Foreskin keratinocyte (primary cell): ENCODE results near the genes TLNRD1, IL16 and GOLGA6L10.

DNA sequence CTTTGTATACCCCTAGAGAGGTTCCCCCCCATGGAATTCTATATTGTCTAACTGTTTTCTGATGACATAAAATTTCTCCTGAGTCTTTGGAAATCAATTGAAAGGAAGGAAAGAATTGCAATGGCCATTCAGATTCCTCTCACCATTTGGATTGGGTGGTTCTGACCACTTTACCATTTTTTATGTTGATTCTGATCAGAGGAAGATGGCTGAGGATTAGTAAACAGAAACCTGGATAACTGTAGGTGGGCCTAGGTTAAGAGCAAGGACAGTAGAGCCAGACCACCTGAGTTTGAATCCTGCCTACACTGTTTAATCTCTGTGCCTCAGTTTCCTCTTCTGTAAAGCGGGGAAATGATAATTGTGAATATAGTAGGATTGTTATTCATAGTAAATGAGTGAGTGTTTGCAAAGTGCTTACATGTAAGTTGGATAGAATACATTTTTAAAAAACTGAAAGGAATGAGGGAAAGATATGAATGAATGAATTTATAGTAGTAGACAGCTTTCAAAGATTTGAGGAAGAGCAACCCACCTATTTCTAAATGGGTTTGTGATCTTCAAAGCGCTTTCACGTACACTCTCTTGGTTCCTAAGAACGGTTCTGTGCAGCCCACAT lies 20.1 kb downstream of the ABHD17C start:
- RAMPAGE, total RNA = no peak

GRCh38 chr15:80932734-80933685 lies 56.6 kb downstream of the MESD start:
- RAMPAGE, total RNA = no peak

- RAMPAGE, total RNA = no peak
These were observed 4.6 kb downstream of the MESD start for GRCh38 chr15:80984794-80985639.

DNA sequence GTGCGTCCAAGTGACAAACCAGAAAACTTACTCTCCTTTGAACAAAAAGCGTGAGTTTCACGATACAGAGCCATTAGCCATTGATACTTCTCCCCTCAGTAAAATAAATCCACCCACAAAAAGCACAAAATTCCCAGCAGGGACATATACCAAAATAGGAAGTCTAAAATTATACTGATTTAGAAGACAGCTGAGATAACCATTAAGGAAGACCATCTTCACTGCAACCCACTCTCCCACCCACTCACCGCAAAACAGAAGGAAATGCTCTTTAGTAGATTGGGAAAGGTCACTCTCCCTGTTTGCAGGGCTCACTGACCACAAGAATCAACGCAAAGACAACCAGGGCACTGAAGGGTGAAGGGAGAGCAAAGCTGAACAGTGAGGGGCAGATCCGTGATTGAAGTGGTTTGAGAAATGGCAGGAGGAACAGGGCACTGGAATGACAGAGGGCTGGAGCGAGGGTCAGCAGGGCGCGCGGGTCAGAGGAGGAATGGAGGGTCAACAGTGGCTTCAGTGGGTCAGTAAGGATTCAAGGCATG lies 622 bp downstream of the MESD start:
- RAMPAGE, total RNA = no peak

DNA sequence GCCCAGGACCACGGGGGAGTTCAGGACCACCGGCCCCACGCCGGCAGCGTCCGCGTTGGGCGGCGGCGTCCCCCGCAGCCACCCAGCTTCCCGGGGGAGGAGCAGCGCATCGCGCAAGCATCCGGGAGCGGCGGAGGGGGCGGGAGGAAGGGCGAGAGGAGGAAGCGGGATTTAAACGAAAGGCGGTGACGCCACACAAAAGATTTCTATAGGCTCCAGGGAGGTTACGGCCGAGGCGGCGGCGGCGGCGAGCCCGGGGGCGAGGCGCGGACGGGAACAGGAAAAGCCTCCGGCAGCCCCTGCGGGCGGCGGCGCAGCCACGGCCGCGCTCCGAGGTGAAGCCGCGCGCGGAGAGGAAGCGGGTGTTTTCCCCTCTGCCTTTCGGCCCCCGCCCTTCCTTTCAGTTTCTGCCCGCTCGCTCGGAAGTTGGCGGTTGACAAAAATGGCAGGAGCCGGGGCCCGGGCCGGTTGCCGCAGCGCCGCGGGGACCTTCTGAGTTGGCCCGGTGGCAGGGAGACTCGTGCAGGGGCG lies at the start of gene TLNRD1:
TSS of gene TLNRD1 (plus strand) at position 198 of the 531 bp plus-strand sequence.
- RAMPAGE, total RNA = no peak

- RAMPAGE, total RNA = no peak
These were observed 6.7 kb downstream of the TLNRD1 start for GRCh38 chr15:81007375-81007853.

DNA sequence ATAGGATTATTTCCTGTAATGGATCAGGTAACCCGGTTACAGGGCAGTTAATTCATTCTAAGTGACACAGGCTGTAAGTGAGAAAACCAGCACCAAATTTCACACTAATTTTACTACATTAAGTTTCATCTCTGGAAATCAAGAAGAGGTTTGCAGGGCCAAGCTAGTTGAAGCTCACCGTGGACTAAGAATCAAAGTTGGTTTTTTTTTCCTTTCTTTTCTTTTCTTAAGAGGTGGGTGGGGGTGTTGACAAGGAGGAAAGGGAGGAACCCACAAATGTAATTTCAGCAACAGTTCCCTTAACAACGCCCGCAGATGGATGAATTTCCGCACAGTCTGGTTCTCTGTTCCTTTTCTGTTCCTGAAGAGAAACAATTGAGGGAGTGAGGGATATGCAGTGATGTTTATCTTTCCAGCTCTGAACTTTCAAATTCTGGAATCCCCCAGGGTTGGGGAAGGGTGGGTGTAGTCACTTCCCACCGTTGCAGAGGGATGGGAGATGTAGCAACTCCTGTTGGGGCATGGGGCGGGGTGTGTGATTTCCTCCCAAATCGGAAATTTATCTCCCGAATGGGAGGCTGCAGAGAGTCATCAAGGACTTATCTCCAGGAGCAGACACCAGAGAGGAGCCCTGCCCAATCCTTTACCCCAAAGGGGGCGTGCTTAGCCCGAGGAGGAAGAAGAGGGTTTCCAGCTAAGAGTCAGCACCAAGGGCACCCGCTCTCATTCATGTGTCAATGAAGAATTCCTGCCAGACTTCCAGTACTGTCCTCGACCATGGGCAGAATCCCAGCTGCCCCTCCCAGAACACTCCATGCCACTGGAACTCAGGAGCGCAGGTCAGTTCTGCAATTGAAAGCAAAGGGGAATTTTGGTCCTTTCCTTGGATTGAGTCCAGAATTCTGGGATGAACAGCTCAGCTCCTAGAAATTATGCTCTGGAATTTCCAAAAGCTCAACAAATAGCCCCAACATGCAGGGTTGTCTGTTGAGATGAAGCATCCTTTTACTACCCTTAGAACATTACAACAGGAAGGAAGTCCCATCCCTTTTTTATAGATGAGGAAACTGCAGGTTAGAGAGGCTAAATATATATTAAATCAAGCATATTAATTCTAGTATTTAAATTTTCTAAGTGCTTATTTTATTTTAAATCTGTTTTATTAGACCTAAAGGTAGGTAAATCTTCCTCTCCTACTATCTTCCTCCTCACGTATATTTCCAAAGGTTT lies 35.0 kb upstream of the CFAP161 start:
- RAMPAGE, total RNA = no peak

GRCh38 chr15:81157206-81157962 lies 23.3 kb downstream of the CFAP161 start:
- RAMPAGE, total RNA = no peak

GRCh38 chr15:81176177-81176990 lies 20.3 kb upstream of the IL16 start:
- RAMPAGE, total RNA = no peak

DNA sequence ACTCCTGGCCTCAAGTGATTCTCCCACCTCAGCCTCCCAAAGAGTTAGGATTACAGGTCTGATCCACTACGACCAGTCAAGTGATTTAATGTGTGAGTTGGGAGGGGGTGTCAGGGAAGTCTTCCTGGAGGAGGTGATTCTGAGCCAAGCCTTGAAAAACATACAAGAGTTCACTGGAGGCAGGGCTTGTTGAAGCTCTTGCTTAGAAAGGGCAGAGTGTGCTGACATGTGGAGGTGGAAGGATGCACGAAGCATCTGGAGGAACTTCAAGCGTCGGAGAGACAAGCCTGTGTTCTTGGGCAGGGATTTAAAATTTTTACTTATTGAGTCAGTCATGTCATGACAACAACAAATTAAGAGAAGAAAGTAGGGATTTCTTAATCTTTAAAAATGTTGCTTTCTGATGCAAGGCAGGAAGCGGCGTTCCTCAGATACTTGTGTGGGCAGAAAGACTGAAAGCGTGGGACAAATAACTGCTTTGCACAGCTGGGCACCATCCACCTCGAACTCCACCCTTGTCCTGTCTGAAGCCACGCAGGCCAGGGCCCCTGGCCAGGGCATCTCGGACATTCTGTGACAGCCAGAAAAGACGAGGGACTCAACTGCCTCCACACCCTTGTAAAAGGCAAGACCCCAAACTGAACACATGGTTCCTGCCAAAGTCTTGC lies 7.0 kb upstream of the IL16 start:
- RAMPAGE, total RNA = no peak

- RAMPAGE, total RNA = no peak
These were observed at the start of gene IL16 for GRCh38 chr15:81196194-81197214. Gene IL16, plus strand, starts transcription at chr15:81196879.

GRCh38 chr15:81274631-81275375 lies 49.1 kb downstream of the STARD5 start:
- RAMPAGE, total RNA = no peak

DNA sequence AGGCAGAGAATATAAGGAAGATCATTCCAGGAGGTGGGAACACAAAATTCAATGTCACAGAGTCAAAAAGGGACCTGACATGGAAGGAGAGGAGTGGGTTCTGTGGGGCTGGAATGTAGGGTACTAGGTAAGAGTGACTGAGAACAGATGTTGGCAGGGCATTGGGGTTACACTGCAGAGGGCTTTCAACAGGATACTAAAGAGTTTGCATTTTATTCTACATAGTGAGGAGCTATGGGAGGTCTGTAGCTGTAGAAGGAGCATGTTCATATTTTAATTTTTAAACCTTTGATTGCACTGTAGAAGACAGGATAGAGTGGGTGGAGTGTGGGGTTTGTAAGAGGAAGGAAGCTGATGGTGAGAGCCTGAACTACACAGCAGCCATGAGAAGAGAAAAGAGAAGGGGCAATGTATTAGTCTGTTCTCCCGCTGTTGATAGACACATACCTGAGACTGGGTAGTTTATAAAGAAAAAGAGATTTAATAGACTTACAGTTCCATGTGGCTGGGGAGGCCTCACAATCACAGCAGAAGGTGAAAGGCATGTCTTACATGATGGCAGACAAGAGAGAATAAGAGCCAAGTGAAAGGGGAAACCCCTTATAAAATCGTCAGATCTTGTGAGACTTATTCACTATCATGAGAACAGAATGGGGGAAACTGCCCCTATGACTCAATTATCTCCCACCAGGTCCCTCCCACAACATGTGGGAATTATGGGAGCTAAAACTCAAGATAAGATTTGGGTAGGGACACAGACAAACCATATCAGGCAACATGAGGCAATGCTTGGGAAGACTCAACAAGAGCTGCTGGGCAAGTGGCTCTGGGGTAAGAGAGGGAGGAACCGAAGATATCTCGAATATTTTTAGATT lies 37.4 kb downstream of the STARD5 start:
- RAMPAGE, total RNA = no peak

DNA sequence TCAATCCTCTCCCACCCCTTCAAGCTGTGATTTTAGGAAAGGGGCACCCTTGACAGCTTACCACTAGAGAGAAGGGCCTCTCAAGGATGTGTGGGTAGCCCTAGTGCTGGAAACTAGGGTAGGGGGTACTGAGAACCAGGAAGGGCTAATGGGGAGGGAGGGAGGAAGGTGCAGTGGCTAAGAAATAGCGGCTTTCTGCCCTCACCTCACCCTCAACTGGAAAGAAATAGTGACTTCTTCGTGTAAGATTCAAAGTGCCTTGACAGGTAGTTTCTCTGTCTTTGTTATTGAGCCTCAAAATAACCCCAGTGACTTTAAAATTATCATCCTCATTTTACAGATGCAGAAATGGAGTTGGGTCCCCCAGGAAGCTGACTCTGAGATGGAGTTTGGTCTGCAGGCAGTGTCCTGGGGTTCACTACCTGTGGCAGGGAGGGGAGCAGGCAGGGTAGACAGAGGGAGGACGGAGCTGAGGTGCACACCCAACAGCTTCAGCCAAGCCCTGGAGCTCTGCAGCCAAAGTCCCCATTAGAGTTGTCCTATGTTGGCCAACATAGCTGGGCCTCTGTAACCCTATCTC lies 32.3 kb downstream of the STARD5 start:
- RAMPAGE, total RNA = no peak

DNA sequence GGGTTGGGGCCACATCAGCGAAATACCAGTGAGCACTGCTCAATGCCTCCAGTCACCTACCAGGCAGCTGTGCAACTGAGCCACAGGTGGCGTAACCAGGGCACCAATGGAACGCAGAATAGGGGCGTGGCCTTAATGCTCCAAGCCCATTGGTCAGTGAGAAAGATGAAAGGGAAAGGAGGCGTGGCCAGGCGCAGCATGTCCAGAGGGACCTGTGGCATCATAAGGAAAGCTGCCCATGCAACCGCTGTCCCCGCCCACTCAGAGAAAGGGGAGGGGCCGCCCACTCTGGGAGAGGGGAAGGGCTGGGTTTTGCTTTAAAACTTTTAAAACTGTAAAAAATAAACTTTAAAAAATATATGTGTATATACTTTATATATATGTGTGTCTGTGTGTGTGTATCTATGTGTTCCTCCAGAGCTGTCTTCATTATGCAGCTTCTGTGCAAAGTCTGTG lies at the start of gene GOLGA6L10:
TSS of gene GOLGA6L10 (minus strand) at position 115 of the 456 bp plus-strand sequence.
- RAMPAGE, total RNA = no peak

DNA sequence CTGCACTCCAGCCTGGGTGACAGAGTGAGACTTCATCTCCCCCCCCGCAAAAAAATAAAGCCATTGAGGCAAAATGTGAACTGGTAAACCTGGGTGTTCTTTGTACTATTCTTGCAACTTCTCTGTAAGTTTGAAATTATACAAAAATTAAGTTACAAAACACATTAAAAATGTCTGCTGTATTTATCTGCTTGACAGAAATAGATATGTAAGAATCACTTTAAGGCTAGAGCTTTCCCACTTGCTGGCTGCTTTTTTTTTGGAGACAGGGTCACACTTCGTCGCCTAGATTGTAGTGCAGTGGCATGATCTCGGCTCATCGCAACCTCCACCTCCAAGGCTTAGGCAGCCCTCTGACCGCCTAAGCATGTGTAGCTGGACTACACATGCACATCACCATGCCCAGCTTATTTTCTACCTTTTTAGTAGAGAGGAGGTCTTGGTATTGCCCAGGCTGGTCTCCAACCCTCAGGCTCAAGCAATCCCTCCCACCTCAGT lies 4.7 kb downstream of the RPS17 start:
- RAMPAGE, total RNA = no peak

- RAMPAGE, total RNA = no peak
These were observed 365 bp downstream of the AP3B2 start for GRCh38 chr15:82709225-82709795.

DNA sequence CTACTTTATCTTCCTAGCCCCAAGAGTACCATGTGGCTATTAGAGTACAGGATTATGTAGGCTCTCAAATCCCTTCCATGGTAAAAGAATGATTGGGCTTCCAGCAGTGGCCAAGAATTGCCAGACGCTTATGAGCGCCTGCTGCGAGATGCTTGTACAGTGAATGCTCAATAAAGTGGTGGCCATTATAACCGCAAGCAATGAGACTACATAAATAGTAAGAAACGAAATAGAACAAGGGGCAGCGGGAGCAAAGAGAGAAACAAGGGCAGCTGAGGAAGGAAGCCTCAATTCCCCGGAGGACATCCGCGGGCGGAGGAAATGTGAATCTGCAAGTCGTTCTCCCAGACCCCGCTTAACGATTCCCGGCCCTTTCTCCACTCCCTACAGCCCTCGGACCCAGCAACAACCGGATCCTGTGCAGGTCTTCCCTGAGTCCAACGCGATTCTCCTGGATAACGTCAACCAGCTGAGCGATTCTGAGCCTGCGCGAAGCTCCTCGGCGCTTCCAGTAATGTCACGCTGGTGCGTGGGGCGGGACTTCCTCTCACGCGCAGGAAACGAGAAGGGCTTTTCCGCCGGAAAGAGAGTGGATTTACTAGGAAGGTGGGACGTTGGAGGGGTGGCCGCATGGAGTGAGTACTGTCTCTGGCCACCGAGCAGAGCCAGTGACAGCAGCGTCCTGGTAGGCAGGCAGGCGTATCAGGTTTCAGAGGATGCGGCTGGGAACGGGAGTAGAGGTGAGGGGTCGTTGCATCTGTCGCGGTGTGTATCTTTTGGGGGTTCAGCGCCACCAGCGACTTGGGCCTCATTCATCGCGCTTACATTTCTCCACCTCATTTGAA lies 40.5 kb upstream of the AP3B2 start:
- RAMPAGE, total RNA = no peak

DNA sequence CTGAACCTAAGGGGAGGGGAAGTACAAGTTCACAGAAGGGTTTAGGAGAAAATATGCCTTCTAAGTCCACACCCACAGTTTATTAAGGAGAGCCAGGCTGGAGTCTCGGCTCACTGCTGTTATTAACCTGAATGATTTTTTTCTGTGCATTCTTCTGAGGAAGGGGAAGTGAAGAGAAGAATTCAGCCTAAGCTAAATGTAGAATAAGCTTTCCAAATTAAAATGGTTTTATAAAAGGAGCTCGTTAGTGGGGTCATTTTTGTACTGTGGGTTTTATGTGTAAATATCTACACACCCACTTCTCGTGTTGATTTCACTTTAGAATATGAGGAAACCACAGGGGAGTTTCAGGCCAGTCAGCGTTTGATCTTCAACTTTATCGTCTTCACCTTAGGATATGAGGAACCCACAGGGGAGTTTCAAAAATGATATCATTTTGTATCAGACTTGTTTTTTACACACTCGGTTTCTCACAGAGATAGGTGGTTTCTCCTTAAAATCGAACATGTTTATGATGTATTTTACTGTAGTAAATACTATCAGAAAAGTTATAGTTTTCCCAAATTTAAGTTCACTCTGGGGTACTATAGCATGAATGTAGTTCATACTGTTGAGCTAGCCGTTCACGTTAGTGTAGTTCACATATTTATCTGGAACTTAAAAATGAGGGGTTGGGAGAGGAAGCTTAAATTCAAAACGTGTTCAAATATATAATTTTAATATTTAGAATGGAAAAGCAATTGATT lies 1.7 kb downstream of the WHAMM start:
- RAMPAGE, total RNA = no peak

DNA sequence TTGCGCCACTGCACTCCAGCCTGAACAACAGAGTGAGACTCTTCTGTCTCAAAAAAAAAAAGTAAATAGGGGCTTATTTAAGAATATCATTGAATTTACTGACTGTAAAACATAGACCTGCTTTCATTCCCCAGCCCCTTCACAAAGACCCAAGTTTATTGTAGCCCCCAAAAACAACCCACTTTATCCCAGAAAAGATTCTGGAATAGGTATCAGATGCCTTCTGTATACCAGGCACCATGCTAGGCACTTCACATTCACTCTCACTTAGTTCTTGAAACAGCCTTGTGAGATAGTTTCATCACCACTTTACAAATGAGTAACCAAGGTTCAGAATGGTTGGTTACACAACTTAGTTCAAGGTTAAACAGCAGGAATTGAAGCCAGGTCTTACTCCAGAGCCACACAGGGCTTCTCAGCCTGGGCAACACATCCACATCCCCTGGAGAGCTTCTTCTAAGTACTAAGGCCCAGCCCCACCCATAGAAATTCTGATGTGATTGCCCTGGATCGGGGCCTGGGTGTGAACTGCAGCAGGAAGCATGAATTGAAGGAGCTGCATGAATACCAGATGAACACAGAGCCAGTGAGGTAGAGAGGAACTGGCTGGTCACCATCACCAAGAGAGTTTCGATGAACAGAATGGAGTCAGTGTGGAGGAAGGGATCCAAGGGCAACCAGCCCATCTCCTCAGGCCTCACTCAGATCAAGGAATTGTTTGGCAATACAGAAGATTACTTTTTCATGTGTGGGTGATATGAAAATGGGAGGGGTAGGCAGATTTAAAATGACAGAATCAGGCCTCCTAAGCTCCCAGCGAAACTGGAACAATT lies 18.7 kb downstream of the WHAMM start:
- RAMPAGE, total RNA = no peak